ENCODE measurements around a stretch of chr1.

GRCh38 chr1:9413026-9413948 lies 120.6 kb downstream of the SPSB1 start:
- RRBS = no CpG with 5 or more reads among the region's 19 CpGs

DNA sequence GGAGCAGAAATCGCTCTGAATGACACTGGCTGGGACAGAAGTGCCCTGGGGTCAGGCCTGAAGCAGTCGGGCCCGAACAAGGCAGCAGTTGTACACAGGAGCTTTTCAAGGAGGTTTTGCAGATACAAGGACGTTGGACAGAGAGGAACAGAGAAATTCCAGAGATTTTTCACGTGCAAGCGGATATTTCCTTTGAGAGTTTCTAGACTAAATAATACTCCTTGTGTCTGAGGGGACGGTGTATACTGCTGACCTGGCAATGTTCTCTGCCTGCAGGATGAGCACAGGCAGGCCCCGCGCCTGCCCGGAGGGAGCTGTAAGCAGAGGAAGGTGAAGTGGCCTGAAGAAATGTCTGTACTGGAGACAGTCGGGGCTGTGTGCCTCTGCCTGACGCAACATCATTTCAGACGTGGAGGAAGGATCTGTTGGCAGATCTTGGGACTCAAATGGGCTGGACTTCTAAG lies 95.3 kb upstream of the SLC25A33 start:
- RRBS = no CpG with 5 or more reads among the region's 13 CpGs

DNA sequence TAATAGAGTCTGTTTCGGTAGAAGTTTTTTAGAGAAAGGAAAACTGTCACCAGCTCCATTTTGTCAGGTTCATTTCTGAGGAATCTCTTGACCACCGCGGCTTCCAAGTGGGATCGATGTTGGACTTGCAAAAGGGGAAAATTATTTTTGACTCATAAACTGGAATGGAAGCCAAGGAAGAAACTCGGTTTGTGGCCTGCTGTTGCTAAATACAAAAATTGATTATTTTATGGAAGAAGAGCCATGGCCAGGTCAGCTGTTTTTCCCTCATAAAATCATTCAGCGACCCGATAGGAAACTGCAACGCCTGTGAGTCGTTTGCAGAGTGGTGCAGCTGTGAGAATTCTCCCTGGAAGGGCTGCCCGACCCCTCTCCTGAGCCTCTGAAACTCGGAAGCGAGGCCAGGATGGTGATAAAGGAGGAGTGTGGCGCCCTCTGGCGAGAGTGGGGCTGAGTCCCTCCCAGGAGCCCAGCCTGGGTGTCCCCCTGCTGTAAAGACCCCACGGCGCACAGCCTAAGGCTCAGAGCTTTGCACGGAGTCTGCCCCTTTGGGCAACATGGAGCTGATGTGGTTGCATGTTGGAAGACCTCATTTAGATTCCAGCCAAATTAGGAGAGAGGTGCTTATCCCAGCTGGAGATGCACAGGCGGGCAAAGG lies 83.6 kb upstream of the SLC25A33 start:
- RRBS = no CpG with 5 or more reads among the region's 18 CpGs

GRCh38 chr1:9626814-9627777 lies 24.4 kb upstream of the PIK3CD start:
- RRBS = 1% methylated on average over 9 of the region's 58 CpGs

GRCh38 chr1:9755074-9755387 lies 68.7 kb downstream of the CLSTN1 start:
- RRBS = no CpG with 5 or more reads among the region's 4 CpGs

- RRBS = no CpG with 5 or more reads among the region's 6 CpGs
Observed at GRCh38 chr1:9774728-9774961, 49.1 kb downstream of the CLSTN1 start.

DNA sequence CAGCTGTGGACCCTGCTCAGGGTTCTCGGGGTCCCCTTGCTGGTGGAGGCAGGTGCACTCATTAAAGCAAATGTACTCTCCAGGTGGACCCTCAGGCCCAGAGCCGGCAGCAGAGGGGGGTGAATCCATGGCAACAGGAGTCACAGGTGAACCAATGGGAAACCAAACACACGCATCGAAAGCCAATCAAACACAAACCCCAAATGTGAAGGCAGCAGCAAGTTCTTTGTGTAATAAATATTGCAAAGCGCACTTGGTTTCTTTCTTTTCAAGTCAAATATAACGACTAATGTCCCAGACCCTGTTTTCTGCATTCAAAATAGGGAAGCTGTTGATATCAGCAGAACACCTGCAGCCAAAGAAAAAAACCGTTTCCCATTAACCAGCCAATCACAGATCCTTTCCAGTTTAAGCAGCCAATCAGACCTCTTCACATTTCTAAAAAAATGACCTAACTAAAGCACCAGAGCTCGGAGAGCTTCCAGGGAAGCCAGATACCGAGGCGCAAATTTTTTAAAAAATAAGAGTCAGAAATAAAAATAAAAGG lies 26.2 kb upstream of the CLSTN1 start:
- RRBS = no CpG with 5 or more reads among the region's 10 CpGs

GRCh38 chr1:9894044-9894798 lies 15.8 kb downstream of the CTNNBIP1 start:
- RRBS = no CpG with 5 or more reads among the region's 8 CpGs

- RRBS = no CpG with 5 or more reads among the region's 9 CpGs
Observed at GRCh38 chr1:10095246-10095824, 62.6 kb downstream of the UBE4B start.

- RRBS = no CpG with 5 or more reads among the region's 3 CpGs
Observed at GRCh38 chr1:10388214-10388657, 10.6 kb upstream of the PGD start.

DNA sequence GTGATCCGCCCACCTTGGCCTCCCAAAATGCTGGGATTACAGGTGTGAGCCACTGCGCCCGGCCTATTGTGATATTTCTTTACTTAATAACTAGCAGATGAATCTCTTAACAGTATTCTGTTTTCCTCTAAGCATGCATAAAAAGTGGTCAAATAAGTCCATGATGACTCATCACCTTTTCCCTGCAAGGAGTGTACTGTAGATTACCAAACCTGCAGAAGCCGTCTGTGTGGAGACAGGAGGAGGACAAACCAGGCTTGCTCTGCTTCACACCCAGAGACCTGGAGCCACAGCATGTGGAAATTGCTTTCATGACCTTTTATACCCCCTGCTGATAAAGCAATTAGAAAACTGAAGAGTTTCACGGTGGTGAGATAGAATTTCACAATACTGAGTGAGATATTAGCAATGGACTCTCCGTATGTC lies 9.3 kb downstream of the CORT start:
- RRBS = no CpG with 5 or more reads among the region's 6 CpGs

DNA sequence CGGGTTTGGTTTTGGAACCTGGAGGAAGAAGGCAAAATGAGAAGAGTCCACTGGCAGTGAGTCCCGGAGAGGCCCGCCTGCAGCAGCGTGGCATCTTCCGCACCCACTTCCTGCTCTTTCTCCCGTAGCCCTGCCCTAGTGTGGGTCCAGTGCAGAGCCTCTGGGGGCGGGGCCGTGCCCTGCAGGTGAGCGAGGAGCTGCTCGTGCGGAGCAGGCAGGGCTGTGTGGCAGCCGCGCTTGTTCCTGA lies 66.5 kb downstream of the PEX14 start:
- RRBS = no CpG with 5 or more reads among the region's 13 CpGs

- RRBS = no CpG with 5 or more reads among the region's 10 CpGs
Observed at GRCh38 chr1:10573960-10575134, 99.6 kb downstream of the PEX14 start.

- RRBS = 96% methylated on average over 4 of the region's 30 CpGs
Observed at GRCh38 chr1:10616217-10616871, 141.6 kb downstream of the PEX14 start.

- RRBS = no CpG with 5 or more reads among the region's 10 CpGs
Observed at GRCh38 chr1:10661517-10662264, 134.8 kb downstream of the CASZ1 start.

GRCh38 chr1:10737153-10737762 lies 59.2 kb downstream of the CASZ1 start:
- RRBS = 84% methylated on average over 1 of the region's 17 CpGs

- RRBS = 75% methylated on average over 4 of the region's 10 CpGs
Observed at GRCh38 chr1:10756376-10756608, 40.2 kb downstream of the CASZ1 start.

DNA sequence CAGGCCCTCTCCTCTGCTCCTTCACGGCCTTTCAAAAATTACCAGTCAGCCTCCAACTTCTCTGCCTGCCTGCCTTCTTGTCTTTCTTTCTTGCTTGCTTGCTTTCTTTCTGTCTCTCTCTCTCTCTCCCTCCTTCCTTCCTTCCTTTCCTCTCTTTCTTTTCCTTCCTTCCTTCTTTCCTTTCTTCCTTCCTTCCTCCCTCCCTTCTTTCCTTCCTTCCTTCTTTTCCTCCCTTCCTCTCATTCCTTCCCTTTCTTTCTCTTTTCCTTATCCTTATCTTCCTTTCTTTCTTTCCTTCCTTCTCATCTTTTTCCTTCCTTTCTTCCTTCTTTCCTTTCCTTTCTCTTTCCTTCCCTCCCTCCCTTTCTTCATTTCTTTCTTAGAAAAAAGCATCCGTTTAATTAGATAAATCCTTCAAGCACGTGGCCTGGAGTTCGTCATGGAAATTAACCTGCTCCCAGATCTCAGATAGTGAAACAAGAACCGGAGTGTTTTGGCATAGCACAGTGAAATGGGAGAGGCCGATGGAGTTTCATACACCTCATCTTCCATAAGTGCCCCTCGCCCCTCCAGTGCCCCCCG lies 11.4 kb downstream of the CASZ1 start:
- RRBS = no CpG with 5 or more reads among the region's 8 CpGs

GRCh38 chr1:10795493-10795844 lies 977 bp downstream of the CASZ1 start:
- RRBS = 71% methylated on average over 7 of the region's 26 CpGs